REH cell (cell line): Measurements from ENCODE around the genes PLEKHM2, SLC25A34, ZBTB17, CLCNKA, ARHGEF19 and FBXO42.

- PRO-cap = bidirectional peak, plus-strand start at chr1:15684351, minus-strand start at chr1:15684321
These were observed at the start of gene PLEKHM2 for GRCh38 chr1:15683721-15684921. Gene PLEKHM2, plus strand, starts transcription at chr1:15684320.

DNA sequence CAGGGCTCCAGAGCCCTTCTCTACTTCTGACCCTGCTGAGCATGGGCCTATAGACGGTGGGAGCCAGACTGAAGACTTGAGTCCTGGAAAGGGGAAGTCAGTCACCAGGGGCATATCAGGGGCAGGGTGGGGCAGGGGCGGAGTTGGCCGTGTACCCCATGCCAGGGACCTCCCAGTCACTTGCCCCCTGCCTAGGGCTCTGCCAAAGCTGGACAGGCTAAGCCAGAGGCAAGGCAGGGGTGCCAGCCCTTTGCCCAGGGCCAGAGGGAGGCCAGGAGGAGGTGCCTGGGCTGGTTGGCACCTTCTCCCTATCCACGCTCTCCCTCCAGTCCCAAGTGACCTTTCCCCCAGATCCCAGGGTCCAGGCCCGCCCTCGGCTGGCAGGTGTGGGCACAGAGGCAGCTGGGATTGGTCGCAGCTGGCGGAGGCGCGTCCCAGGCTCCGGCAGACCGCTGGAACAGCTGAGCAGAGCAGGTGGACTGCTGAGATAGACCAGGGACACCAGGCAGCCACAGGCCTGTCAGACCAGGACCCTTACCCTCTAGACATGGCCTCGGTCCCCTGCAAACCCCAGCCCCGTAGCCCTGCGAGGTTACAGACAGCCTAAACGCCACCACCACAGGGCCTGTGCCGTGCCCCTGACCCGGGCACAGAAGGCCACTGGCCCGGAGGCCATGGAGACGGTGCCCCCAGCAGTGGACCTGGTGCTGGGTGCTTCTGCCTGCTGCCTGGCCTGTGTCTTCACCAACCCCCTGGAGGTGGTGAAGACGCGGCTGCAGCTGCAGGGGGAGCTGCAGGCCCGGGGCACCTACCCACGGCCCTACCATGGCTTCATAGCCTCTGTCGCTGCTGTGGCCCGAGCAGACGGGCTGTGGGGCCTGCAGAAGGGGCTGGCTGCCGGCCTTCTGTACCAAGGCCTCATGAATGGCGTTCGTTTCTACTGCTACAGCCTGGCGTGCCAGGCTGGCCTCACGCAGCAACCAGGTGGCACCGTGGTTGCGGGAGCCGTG, at the start of gene SLC25A34:
Gene SLC25A34 (plus strand): TSS at position 447 of the 1,010 bp plus-strand sequence.
- PRO-cap = no peak

DNA sequence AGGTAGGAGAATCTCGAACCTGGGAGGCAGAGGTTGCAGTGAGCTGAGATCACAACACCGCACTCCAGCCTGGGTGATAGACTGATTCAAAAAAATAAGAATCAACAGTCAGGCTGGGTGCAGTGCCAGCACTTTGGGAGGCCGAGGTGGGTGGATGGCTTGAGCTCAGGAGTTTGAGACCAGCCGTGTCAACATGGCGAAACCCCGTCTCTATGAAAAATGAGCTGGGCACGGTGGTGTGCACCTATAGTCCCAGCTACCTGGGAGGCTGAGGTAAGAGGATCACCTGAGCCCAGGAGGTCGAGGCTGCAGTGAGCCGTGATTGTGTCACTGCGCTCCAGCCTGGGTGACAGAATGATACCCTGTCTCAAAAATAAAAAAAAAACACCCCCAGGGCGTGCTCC, 20.4 kb downstream of the UQCRHL start:
- PRO-cap = no peak

- PRO-cap = no peak
These were observed 39.9 kb downstream of the ZBTB17 start for GRCh38 chr1:15935859-15936617.

GRCh38 chr1:15939168-15940319, 36.4 kb downstream of the ZBTB17 start:
- PRO-cap = no peak

- PRO-cap = unidirectional peak, plus-strand start at chr1:15975275; bidirectional peak, plus-strand start at chr1:15975673, minus-strand start at chr1:15975615; bidirectional peak, plus-strand start at chr1:15976208, minus-strand start at chr1:15976079
These were observed at the start of gene ZBTB17 for GRCh38 chr1:15975188-15976450. Gene ZBTB17, minus strand, starts transcription at chr1:15976101.

DNA sequence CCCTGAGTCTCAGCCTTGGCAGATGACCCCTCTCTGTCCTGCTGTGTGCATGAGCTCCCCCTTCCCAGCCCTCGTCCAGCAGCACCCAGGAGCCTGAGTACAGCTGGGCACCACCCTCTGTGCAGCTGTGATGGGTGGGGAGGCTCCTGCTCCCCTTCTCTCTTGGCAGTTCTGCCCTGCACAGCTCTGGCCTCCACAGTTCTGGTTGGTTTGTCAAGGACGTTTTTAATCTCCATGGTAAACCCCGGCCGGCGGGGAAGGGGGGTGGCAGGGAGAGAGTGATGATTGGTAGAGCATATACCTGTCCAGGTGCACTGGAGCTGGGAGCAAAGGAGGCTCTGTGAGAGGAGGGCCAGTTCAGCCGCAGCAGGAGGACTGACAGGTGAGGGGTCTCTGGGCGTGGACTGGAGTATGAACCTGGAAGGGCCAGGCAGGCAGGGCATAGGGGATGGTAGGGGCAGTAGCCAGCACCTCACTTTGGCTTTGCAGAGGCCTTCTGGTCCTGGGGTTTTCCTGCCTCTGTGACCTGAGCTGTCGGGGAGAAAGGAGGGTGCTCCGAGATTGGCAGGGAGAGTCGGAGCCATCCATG, at the start of gene CLCNKA:
Gene CLCNKA (plus strand): TSS at position 355 of the 589 bp plus-strand sequence.
- PRO-cap = no peak

DNA sequence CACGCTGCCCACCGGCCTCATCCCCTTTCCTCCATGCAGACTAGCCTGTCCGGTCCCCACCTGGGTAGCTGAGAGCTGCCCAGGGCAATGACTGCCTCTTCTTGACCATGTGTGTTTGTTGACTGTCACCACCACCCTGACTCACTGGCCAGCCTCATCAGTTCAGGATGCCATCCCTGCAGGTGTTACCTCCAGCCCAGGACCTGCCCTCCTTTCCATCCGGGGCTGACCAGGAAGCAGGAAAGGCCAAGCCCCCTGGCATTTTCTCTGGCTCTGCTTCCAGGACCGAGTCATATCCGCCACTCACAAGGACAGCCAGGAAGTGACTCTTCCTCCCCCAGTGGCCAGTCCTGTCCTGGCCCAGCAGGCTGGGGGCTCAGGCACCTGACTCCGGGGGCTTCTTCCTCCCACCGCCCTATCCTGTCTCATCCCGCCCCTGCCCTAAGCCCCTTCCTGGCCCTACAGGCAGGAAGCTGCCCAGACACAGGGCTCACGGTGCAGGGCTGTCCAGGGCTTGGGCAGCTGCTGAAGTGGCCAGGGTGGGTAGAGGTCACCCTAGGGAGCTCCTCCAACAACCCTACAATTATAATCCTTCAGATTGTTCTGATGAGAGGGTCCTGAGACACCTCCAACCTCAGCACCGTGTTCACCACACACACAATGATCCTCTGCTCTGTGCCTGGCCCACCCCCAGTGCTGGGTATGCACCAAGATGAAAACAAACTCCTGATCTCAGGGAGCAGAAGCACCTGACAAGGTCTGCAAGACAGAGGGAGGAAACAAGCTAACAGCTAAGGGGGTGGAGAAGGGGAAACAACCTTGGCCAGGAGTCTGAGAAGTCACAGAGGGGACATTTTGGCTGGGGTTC, 16.9 kb downstream of the EPHA2 start:
- PRO-cap = no peak

DNA sequence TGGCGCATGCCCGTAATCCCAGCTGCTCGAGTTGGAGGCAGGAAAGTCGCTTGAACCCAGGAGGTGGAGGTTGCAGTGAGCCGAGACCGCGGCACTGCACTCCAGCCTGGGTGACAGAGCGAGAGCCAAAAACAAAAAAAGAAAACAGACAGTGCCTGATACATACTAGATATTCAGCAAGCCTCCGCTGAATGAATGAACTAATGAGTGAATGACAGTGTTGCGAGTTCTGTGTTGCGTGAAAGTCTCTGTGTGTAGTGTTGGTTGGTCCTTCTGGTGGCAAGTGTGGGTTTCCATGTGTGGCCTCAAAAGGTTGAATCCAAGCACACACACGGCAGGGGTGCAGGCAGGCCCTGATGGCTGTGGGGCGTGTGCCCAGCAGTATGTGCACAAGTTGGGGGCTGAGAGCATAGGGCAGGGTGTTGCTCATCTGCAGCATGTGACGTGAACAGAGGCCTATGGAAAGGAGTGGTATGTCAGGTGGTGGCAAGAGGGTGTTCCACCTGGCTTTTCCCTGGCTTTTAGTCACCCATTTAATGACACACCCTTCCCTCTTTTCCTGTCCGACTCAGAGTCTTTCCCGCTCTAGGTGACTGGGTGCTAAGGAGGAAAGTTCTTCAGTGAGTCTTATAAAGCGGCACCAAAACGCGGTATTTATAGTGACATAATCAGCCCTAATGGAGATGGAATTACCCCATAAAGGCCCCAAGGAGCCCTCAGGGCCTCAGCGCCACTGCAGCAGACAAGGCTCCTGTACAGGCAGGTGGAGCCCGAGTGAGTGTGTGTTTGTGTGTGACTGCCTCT, 3.0 kb upstream of the EPHA2 start:
- PRO-cap = no peak

GRCh38 chr1:16168648-16169029, 12.8 kb upstream of the EPHA2 start:
- PRO-cap = no peak

- PRO-cap = no peak
These were observed at the start of gene ARHGEF19 for GRCh38 chr1:16212051-16213056. Gene ARHGEF19, minus strand, starts transcription at chr1:16212652.

DNA sequence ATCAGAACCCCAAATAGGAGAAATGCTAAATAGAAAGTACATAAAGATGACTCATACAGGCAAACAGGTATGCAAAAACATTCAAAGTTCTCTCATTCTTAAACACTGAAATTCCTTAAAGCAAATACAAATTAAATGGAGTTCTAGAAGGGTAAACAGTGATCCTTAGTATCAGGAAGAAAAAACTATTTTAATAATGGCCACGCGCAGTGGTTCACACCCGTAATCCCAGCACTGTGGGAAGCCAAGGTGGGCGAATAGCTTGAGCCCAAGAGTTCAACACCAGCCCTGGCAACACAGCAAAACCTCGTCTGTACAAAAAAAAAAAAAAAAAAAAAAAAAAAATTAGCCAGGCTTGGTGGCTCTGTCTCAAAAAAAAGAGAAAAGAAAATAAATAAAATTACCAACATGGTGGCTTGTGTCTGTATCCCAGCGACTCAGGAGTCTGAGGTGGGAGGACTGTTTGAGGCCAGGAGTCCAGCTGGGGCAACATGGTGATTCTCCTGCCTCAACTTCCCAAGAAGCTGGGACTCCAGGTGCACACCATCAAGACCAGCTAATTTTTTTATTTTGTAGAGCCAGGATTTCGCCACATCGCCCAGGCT, 17.4 kb downstream of the FBXO42 start:
- PRO-cap = no peak

DNA sequence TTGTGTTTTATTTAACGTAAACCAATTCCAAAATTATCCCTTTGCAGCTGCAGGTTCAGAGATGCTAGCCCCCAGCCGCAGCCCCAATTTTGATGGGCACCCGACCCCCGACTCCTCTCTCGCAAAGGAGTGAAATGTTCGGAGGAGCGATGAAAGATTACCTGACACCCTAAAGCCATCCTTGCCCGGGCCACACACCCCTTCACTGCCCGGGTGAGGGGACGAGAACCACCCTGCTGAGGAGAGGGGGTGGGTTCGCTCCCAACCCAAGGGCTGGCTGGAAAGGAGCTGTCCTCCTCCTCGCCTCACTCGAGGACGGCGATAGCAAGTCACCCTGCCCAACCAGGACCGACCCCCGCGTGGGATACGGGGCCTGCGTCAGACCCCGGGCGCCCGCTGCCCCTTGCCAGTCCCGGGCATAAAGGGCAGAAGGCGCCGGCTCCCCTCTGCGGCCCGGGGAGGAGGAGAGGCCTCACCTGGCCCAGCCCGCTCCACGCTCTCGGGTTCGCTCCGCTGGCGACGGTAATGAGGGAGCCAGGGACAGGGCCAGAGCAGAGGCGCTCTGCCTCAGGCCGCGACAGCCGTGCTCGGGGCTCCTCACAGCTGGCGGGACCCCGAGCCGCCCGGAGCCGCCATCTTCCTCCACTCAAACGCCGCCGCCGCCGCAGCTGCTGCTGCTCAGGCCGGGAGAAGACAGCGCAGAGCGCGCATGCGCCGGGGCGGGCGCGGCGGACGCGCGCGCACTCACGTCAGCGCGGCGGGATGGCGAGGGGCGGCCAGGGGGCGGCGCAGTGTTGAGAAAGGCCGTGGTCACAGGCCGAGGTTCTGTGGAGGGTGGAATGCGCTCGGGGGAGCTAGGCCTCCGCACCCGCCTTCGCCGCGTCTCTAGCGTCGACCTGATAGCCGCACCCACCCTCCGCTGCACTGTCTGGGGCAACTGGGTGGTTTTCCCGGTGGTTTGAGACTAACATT, at the start of gene FBXO42:
Gene FBXO42 (minus strand): TSS at position 702 of the 972 bp plus-strand sequence.
- PRO-cap = bidirectional peak, plus-strand start at position 409 of the sequence, minus-strand start at position 136 of the sequence; bidirectional peak, plus-strand start at position 828 of the sequence, minus-strand start at position 648 of the sequence

DNA sequence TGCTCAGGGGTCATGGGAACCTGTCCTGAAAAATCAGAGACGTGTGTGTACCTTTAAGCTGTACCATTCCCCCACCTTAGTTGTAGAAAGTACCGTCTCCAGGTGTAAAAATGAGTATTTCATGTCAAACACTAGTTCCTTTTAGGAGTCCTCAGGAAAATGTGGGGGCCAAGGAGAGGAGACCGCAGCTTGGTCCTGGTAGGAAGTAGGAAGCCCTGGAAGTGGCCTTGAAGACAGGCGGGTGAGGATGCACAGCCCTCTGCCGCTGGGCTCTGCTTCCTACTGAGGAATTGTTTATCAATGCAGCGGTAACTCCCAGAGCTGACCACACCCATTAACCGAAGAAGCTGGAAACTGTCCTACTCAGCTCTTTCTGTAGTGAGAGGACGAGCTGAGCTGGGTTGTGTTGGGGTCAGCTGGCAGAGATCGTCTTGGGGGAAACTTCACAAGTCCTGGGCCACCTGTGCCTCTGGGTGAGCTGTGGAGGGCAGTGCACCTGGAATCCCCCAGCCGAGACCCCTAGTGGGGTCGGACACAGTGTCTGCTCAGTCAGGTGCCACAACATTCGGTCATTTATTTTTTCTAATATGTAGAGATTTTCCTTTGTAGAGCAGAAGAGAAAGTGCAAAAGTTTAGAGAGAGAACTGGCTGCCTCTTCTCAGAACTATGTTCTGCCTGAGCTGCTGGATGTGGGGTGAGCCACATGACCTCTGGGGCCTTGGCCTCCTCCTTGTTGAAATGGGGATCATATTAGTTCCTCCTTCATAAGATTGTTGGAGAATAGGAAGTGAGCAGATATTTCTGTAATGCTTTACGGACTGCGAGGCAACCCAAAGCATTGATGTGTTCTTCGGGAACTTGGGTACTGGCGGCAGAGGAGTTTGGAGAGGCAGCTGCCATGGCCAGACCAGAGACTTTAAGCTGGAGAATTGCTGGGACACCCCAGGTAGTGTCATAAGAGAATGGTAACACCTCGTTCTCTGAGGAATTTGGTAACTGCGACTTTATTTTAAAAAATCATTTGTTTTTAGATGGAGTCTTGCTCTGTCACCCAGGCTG, 3.6 kb downstream of the NECAP2 start:
- PRO-cap = no peak

DNA sequence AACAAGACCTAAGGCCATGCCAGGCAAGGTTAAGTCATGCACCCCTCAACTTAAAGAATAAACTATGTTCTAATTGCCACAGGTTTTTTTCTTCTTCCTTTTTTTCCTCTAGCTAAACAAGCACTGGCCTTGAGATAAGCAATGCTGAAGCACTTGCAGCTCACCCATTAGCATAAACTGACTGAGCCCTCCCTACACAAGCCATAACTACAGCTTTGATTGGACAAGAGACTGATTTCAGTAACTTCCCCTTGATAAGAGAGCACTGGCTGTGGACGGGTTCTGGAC, 99.9 kb downstream of the NECAP2 start:
- PRO-cap = bidirectional peak, plus-strand start outside the sequence, minus-strand start at position 125 of the sequence

GRCh38 chr1:16608456-16609005, 168.0 kb downstream of the NECAP2 start:
- PRO-cap = no peak

GRCh38 chr1:16617806-16618697, 177.5 kb downstream of the NECAP2 start:
- PRO-cap = no peak

DNA sequence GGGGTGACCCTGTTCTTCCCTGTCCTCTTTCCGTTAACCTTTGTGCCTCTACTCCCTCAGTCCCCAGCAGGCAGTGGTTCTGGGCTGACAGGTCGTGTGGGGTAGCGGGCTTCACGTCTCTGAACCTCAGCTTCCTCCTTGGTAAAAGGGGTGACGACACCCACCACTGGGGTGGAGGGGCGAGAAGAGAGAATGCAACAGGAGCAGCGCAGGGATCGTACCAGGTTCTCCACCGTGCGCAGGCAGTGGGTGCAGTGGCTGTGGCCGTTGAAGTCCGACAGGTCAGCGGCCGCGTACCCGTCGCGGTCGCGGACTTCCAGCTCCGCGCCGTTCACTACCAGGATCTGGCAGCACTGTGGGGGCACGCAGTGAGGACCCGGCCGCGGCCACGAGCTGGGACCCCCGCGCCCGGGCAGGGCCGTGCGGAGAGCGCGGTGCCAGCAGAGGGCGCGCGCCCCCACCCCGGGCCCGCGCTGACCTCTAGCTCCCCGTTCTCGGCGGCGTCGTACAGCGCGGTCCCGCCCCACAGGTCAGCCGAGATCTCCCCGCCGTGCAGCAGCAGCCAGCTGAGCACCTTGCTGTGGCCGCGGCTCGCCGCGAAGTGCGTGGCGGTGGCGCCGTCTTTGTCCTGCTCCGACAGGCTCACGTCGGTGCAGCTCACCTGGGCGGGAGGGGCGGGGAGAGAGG, 214.5 kb upstream of the CROCC start:
- PRO-cap = no peak

- PRO-cap = no peak
These were observed 51.8 kb upstream of the CROCC start for GRCh38 chr1:16870054-16870308.

DNA sequence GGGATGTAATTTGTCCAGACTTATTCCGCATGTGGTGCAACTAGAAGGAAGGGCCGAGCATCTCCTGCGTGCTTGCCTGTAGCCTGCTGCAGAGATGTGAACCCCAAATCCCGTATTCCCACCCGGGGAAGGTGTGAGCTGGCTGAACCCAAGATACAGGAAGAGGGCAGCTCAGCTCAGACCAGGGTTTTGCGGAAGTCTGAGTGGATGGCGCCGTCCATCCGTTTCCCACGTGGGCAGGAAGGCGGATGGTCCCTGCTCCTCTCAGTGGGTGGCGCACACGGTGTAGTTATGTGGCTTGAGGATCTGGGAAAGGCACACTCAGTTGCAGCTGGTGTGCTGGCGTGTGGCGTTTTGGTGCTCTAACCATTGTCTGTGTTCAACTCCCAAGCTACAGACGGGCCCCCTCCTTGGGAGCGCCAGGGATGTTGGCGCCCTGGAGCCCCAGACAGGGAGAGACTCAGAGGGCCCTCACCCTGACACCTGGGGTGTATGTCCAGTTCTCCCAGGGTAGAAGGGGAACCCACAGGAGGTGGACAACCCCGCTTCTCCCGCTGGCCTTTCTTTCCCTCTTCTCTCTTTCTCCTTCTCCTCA, 1.3 kb downstream of the CROCC start:
- PRO-cap = no peak